Endodermal cell (in vitro differentiated cells): ENCODE measurements around a stretch of chr20.

DNA sequence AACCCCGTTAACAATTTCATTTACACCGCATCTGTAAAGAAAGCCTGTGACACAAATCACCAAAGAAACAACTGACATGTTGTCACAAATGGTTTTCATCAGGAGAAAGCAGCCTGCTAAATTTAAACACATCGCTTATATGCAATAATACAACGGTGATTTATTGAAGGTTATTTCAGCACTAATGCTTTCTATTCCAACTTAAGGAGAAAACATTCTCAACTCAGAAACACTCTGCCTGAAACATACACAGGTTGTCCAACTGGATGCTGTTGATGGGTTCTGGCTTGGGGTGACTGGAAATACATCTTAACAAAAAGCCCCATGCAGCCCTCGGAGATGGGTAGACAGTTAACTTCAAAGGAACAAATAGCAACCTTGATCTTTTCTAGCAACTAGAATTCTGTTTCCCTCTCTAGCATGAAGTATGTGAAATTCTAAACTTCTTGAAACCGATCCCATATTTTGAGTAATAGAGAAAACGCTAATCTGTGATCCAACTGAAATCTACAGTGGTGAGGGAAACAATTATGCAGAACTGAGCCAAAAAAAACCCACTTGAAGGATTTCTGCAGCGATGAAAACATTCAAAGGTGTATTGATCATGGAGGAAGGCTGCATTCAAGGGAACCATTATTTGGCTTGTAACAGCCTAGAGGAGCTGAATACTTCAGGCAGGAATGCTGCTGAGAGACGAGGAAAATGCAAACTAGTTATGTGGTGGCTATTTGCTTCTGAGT, 7.0 kb downstream of the ZMYND8 start:
- PRO-cap = no peak

DNA sequence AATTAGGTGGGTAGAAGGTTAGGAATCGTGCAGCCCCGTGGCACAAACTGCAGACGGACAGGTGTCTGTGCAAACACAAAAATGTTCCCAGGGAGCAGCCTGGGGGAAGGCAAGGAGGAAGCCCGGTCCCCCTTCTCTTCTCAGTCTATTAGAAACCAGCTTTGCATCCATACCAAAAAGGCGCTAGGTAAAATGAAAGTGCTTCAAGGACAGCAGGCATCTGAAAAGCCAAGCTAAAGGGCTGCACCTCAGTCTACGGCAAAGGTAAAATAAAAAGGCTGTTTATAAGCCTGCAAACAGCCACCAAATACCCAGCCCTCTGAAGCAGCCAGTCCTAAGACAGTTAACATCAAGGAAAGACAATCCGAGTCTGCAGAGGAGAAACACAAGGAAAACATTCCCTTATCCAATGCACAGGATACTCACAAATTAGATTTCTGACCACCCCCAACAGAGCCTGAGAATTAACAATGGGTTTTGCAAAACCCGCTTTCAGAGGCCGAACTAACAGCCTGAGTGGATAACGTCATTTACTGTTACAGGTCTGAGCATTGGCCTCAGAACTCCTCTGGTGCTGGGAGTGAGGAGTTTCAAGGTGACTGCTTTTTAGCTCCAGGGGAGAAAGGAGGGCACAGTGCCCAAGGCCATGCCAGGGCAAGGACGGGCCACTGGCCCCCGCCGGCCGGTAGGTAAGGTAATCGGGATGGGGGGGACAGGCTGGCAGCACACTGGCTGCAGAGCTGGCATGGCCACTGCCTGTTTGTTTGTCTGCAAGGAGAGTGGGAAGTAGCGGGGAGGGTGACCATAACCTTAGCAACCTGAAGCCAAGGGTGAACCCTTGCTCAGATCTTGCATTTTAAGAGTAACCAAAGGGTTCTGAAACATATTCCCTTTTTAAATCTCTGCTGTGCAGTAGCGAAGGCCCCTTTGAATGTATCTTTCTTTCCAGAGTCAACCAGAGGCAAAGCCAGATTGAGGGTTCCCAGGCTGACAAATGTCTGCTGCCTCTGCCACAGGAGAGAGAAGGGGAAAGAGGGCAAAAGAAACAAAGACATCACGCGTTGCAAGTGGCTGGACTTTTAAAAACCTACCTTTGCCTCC, 4.1 kb downstream of the ZMYND8 start:
- PRO-cap = bidirectional peak, plus-strand start at position 495 of the sequence, minus-strand start at position 372 of the sequence

DNA sequence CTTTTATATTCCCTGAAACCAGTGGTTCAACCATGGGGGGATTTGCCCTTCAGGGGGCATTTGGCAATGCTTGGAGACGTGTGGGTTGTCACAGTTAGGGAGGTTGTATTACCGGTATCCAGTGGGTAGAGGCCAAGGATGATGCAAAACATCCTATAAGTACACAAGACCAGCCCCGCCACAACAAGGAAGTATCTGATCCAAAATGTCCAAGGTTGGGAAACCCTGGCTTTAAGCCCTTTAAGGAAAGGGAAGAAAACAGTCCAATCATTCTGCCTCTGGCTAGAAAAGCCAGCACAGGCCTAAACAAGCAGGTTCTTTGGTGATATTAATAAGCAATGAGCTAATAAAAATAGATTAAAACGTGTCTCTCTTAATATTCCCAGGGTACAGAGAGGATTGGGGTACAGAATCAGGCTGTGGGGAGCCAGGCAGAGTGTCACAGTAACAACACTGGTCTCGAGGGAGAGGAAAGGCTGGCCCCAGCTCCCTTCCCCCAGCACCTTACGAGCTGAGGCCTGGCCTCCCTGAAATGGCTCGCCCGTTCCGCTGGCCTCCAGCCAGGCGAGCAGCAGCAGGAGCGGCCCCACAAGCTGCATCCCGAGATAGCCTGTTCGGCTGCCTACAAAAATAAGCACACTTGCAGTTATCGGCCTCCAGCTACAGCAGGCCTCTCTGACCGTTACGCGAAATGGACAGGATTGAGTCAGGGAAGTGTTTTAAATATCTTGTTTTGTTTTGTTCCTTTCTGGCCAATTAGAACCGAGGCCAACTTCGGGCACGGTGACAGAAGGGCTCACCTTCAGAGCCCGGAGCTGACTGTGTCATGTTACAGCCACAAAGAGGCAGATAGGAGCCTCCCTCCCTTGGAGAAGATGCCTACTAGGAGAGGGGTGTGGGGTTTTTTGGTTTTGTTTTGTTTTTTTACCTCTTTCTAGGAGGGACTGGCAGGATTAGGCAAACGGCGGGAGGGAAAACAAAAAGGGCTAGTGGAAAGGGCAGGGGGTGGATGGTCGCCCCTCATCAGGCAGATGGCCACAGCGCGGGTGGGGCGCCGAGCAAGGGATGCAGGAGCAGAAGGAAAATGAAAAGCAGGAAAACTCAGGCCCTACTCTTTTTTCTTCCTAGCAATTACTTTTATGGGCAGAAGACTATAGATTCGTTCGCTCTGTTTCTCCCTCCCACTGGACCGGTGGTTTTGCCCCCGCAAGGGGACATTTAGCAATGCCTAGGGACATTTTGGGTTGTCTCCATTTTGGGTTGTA, 4.1 kb upstream of the ZMYND8 start:
- PRO-cap = unidirectional peak, minus-strand start at position 695 of the sequence

GRCh38 chr20:47525950-47526797, 24.5 kb downstream of the NCOA3 start:
- PRO-cap = no peak

DNA sequence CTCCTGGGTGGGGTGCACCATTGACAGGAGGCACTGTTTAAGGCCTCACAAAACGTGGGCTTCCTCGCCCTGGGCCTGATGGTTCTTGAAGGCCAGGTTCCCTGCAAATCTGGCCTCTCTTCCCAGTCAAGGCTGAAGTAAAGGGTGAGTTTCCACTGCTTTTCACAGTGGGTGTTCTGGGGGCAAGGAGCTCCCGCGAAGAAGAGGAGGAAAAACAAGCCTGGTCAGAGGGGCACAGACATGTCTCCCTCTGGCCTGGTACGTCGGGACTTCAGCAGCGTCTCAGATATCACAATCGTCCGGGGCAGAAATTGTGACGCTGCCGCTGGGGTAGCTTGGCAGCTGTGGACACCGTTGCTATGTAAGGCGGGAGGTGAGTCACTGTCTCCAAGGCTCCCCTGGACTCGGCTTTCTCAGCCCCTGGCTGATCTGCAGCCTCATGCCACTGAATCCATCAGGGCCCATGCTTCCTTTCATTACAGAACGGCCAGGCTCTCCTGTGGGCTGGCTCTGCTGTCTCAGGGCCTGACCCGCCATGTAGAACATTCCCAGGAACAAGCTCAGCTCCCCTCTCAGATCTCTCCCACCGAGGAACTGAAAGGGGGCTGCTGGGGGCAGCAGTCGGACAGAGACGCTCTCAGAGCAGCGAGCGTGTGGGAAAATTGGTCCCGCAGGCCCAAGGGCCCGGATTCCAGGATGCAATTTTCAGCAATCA, 98.7 kb downstream of the SULF2 start:
- PRO-cap = no peak

DNA sequence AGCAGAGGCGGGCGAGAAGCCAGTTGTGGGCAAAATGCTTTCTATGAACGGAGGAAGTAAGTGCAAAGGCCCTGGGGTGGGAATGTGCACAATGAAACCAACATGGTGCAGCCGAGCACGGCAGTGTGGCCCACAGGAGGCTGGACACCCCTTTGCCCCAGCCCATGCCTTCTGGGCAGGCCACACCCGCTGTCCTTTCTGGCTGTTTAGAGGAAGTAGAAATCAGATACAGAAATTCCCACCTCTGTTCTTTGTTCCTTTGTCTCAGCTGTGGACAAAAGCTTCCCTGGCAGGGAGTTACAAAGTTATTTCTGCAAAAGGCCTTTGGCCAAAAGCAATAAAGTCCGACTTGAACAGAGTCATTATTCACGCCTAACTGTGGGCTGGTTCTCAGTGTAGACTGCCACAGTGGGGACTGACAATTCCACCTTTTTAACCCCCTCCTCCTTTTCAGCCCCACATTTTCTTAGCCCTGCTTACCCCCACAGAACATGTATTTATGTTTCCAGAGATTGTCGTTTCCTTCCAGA, 11.8 kb downstream of the SULF2 start:
- PRO-cap = no peak

DNA sequence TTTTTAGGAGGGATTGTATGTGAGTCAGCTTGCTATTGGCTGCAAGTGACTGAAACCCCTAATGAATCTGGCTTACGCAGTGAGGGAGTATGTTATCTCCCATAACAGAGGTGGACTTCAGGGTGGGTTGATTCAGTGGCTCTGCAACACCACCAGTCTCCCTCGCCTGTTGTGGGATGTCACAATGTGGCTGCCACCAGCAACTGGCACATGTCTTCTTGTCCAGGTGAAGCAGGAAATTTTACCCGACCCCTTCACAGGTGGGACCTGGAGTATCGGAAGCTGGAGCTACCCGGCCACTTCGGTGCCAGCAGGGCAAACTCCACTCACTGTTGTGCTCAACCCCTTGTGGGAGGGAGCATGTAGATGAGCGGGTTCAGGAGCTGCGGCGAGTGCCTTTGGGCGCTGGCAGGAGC, 20.5 kb upstream of the SULF2 start:
- PRO-cap = no peak

DNA sequence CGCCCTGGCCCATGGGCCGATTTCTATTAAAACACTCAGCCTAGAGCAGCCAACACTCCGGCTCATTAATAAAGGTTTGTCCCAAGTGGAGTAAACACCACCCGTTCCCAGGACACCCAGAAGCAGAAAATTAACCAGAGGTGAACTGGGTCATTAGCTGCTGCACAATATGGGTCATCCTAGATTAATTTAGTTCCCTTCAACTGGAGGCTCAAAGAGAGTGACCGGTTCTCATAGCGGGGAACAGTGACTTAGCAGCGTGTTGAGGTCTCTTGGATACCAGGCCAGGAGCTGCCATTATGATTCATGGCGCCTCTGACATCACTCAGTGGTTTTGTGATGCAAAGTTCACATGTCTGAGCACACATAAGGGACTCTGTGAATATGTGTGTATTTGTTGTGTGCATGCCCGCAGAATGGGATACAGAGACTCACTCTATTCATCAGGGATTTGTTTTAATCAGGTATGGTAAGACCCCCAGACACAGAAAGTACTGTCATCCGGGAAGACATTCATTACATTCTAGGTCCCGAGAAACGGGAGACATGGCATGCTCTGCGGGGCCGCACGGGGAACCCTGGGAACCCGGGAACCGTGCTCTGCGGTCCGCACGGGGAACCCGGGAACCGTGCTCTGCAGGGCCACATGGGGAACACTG, 165.3 kb upstream of the SULF2 start:
- PRO-cap = no peak

GRCh38 chr20:48195346-48195715, 410.1 kb upstream of the SULF2 start:
- PRO-cap = no peak

GRCh38 chr20:48286850-48287776, 501.8 kb upstream of the SULF2 start:
- PRO-cap = no peak

DNA sequence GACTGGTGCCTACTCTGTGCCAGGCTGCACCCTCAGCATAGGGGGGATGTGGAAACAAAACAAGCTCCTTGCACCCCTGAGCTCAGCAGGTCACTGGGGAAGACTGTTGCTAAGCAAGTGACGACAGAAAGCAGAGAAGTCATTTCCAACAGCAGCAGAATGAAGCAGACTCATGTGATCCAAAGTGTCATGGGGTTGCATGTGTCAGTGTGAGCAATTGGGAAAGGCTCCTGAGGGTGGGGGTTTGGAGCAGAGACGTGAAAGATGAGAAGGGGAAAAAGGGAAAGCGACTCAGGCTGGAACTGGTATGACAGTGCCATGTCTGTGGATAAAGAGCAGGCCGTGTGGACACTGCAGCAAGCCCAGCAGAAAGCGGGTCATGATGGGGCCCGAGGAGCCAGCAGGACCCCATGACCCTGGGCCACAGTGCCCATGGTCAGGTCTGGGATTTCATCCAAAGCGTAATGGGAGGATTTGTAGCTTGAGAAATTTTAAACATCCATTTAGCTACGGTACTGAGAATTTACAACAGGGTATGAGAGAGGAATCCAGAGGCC, 363.8 kb downstream of the PREX1 start:
- PRO-cap = no peak

- PRO-cap = no peak
These were observed 174.7 kb downstream of the PREX1 start for GRCh38 chr20:48652953-48653594.

DNA sequence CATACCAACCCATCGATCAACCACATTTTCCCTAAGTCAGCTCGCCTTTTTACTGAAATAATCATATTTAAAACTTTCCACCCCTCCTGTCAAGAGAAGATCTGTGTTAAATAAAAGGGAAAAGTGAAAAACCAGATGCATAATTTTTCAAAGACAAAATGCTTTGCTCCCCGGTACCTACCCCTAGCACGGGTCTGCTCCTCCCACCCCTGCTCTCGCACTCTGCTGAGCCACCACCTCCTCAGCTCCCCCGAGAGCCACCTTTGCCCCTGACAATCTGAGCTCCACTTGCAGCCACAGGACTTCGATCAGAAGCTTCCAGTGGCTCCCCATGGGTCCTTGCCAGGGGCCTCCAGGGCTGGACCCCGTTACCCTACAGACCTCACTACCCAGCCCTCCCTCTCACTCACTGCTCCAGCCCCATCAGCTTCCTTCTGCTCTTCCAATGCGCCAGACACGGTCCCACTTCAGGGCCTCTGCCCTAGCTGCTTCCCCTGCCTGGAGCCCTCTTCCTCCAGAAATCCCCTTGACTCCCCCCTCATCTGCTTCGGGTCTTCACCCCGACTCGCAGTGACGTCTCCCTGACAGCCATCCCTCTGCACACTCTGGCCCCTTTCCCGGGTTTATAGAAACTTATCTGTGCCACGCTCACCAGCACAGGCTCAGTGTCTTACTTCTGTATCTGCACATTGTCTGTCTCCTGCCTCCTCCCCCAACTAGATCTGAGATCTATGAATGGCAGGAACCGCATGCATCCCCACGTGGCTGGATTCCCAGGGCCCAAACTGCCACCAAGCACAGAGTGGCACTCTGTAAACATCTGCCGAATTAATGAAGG, 171.5 kb downstream of the PREX1 start:
- PRO-cap = no peak

DNA sequence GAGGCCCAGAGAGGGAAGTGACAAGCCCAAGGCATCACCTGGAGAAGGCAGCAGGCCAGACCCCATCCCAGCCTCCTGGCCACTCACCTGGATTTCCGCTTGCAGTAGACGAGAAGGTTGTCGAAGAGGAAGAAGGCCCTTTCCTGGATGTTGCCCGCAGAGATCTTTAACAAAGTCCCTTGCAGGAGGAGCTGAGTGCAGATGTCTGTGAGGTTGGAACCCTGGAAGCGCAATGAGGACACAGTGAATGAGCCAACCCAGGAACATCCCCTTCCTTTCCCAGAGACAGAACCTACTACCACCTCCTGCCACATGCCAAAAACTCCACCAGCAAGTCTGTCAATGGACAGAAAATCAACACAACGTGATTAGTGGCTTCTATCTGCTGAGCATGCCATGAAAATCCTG, 127.1 kb downstream of the PREX1 start:
- PRO-cap = no peak

DNA sequence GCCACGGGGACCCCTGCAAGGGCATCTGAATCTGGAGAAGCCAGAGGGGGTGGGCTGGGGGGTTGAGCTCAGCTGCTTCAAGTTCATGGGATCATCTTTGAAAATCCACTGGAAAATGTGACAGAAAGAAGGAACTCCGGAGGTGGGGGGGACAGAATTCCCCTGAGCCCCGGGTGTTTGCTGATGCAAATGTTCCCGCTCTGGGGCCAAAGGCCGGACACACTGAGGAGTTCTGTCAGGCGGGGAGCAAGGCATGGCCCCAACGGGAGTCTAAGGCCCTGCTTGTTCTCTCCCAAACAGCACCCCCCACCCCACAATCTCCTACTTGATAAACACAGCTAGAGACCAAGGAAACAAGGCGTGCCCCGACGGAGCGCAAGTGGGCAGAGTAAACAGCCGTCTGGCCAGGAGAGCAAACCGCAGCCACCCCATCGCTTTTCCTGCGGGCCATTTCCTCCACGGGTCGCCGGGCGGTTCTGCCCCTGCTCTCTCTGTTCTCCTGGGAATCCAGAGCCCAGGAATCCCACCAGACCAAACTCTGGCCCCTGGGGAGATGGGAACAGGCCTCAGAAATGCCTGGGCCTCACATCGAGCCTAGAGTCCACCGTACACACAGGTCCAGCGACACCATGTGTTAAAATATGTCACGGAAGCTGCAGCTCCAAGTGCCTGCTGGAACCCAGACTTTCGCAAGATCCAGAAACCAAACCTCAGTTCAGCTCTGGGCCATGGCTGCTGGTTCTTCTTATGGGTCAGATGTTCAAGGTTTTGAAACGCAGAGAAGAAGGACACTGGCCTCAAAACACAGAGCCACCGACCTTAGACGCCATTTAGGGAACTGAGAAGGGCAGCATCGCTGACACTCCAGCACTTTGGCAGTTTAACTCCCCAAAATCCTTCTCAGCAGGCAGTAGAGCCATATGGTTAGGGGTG, 104.3 kb downstream of the PREX1 start:
- PRO-cap = no peak

DNA sequence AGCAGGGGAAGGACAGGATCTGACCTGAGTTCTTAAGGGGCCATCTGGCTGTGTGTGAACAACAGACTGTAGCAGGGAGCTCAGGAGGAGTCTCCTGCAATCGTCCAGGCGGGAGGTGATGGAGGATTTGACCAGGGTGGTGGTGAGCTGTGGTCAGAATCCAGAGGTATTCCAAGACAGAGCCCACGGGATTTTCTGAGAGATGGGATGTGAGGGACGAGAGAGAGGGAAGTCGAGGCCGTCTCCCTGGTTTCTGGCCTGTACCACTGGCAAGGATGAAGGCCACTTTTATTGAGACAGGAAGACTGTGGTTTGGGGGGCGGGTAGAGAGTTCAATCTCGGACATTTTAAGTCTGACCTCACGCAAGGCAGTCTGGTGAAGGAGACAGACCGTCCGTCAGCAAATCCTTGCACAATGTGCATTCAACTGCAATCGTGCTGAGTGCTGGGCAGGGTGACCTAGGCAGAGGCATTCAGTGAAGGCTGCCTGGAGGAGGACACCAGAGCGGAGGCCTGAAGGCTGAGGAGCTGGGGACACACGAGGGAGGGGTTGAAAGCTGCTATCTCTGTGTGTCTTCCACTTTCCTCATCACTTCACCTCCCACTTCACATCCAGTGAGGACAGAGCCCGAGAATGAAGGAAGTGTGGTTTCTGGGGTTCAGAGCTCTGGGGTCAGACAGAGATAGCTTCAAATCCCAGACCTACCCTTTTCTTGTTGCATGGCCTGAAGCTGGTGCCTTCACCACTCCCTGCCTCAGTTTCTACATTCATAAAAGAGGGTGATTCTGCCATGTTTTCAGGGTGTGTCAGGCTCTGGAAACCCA, 53.8 kb downstream of the PREX1 start:
- PRO-cap = no peak

DNA sequence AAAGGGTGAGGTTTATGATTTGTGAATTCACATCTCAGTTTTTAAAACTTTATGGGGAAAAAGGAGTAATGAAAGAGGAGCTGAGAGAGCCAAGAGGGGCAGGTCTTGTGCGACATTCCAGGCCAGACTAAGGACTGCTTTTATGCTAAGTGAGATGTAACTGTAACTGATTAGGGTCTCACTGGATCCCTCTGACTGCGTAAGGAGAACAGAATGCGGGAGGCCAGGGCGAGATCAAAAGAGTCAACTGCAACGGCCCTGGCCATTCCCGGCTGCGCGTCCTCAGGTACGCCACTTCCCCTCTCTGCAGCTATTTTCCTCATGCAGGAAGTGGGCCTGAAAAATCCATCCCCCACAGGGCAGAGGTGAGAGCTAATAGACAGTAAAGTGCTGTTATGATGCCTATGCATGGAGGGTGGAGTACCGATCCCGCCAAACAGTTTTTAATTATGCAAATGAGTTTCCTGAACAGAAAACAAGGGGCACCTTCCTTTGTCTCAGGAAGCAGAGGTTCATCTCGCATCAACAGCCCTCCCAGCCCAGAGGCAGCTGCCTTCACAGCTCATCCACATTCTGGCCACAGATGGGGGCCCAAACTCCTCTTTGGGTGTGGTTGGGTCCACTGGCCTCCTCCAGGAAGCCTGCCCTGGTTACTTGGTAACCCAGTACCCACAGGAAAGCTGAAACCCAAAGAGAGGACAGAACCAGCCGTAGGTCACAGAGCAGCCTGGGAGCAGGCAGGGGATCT, 9.3 kb downstream of the PREX1 start:
- PRO-cap = no peak

GRCh38 chr20:48911171-48911523, 10.4 kb upstream of the ARFGEF2 start:
- PRO-cap = no peak

- PRO-cap = no peak
These were observed 10.8 kb downstream of the ARFGEF2 start for GRCh38 chr20:48931997-48933008.

GRCh38 chr20:48952587-48953290, 31.2 kb downstream of the ARFGEF2 start:
- PRO-cap = no peak